Hair follicle dermal papilla cell (primary cell): Measurements from ENCODE around the genes GALR2 and UBALD2.

- CAGE, long polyA plus RNA = no peak
Measured at GRCh38 chr17:75909464-75910518, 5.1 kb upstream of the MRPL38 start.

GRCh38 chr17:75978399-75978889 lies 522 bp downstream of the ACOX1 start:
- CAGE, long polyA plus RNA = no peak

DNA sequence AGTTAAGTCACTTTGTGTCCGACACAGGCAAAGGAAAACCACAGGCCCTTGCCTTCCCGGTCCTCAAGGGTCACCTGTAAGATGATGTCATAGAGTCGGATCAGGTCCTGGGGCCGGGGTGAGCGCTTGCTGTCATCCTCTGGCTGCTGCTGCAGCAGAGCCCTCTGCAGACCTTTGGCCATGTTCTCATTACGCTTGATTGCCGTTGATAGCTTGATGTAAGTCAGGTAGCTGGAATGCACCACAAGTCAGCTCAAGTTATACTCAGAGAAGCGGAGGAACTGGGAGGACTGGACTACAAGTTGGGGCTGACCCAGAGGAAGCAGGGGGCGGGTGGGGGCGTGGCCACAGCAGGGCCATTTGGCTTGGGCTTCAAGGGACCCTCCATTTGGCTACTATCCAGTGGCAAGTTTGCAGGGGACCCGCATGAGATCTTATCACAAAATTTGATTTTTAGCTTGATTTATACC lies 18.9 kb upstream of the EVPL start:
- CAGE, long polyA plus RNA = no peak

- CAGE, long polyA plus RNA = no peak
Measured at GRCh38 chr17:76050385-76050972, 21.8 kb downstream of the SRP68 start.

DNA sequence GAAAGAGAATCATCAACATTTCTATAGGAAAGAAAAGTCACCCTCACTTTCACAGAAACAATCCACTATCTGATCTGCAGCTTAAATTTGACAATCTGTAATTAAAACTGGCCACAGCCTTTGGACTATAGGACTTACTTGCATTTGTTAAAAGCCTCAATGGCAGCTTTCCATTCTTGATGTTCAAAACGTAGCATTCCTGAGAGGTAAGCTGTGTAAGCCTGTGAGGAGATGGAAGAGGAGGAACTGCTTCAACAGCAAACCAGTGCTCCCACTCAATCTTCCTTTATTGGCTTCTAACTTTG lies 11.0 kb downstream of the SRP68 start:
- CAGE, long polyA plus RNA = no peak

- CAGE, long polyA plus RNA = no peak
Measured at GRCh38 chr17:76074434-76074933, at the start of gene GALR2. Gene GALR2 (plus strand): TSS chr17:76074781.

GRCh38 chr17:76191792-76192475 lies 48.4 kb downstream of the RNF157 start:
- CAGE, long polyA plus RNA = no peak

DNA sequence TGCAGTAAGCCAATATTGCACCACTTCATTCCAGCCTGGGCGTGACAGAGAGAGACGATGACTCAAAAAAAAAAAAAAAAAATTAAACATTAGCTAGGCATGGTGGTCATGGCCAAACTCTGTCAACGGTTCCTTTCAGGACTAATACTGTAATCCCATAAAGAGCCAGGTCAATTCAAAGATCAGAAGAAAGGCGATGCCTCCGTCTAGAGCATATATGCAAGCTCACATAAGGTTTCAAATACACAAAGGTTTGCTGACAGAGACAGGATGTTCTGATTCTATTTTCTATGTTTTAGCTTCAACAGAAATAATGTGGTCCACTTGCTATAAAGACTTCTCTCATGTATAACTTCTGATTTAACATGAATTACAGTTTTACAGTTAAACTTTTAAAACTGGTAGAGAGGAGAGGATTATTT lies 2.3 kb downstream of the RNF157 start:
- CAGE, long polyA plus RNA = no peak

- CAGE, long polyA plus RNA = no peak
Measured at GRCh38 chr17:76265029-76265794, at the start of gene UBALD2. Gene UBALD2 (plus strand): TSS chr17:76265348.

DNA sequence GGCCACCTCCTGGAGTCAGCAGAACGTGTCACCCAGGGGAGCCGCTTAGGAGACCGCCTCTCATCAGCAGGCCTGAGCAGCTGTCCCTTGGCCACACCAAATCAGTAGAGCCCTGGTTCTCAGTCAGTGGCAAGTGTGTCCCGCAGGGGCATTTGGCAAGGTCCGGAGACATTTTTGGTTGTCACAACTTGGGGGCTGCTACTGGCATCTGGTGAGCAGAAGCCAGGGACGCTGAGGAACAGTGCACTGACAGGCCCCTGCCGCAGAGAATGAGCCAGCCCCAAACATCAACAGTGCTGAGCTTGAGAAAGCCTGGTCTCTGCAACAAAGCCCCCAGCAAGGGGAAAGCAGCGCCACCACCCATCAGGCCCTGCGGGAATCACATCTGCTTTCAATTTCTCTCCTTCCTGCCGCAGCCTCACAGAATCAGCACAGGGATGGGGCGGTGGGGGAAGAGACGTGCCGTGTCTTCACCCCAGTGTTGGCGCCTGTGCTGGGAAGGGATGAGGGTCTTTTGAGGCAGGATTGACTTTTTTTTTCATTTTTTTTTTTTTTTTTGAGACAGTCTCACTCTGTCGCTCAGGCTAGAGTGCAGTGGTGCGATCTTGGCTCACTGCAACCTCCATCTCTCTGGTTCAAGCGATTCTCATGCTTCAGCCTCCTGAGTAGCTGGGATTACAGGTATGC lies 14.8 kb upstream of the PRPSAP1 start:
- CAGE, long polyA plus RNA = no peak

DNA sequence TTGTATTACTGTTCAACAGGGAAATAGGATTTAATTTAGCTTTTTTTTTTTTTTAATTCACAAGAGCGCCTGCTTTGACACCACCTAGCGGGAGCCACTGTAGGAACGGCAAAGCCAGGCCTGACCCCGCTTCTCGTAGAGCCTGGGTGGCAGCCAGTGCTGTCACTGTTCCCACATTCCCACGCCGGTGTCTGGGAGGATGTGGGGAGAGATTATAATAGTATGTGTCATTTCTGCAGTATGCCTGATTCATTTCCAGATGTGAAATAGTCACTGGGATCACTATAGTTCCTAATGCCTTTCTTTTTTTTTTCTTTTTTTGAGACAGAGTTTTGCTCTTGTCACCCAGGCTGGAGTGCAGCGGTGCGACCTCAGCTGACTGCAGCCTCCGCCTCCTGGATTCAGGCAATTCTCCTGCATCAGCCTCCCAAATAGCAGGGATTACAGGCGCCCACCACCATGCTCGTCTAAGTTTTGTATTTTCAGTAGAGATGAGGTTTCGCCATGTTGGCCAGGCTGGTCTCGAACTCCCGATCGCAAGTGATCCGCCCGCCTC lies 13.7 kb upstream of the SPHK1 start:
- CAGE, long polyA plus RNA = no peak

DNA sequence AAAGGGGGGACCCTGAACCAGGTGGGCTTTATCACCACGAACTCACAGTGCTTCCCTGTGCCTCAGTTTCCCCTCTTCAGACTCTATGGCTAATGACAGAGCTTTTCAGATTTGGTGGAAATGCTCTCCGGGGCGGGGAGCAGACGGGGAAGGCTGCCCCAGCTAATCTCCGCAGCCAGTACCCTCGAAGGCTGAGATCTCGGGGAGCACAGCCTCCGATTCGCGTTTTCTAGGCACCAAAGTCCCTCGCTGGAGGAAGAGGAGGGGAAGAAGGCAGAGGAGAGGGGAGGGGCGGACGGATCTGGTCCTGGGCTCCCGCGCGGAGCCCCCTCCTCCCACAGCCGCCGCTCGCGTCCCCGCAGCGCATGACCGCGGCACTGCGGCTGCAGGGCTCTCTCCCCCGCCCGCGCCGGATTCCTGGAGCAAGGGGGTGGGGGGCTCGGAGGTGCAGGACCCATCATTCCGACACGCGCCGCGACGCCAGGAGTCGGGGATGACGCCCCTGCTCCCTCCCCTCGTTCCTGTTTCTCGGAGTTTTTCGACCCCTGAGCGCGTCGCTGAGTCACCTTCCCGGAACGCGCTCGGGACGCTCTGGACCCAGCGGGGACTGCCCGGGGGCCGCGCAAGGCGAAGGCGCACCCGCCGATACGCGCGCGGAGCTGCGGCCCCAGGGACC lies 1.6 kb upstream of the SPHK1 start:
- CAGE, long polyA plus RNA = no peak

DNA sequence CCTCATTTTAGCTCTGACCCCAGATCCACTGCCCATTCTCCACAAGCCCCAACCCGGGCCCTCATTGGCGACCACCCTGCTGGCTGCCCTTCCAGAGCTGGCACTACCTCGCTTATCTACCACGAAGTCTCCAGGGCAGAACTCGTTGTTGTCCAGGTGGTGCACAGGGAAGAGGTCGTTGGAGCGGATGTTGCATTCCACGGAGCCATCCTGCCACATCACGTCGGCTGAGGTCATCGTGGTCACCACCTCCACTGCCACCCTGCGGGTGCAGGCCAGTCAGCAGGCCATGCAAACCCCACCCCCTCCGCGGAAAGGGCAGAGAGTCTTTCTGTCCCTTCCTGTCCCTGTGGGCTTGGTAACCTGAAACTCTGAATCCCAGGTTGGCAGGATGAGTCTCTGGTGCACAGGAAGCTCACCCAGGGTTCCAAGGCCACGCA lies 14.3 kb downstream of the SPHK1 start:
- CAGE, long polyA plus RNA = no peak

- CAGE, long polyA plus RNA = no peak
Measured at GRCh38 chr17:76425705-76426213, 27.2 kb downstream of the UBE2O start.

- CAGE, long polyA plus RNA = no peak
Measured at GRCh38 chr17:76479501-76480105, 12.2 kb downstream of the AANAT start.

- CAGE, long polyA plus RNA = no peak
Measured at GRCh38 chr17:76492911-76493625, 8.2 kb downstream of the RHBDF2 start.

GRCh38 chr17:76498777-76499873 lies 2.1 kb downstream of the RHBDF2 start:
- CAGE, long polyA plus RNA = no peak

- CAGE, long polyA plus RNA = no peak
Measured at GRCh38 chr17:76531268-76531724, 6.2 kb downstream of the CYGB start.

DNA sequence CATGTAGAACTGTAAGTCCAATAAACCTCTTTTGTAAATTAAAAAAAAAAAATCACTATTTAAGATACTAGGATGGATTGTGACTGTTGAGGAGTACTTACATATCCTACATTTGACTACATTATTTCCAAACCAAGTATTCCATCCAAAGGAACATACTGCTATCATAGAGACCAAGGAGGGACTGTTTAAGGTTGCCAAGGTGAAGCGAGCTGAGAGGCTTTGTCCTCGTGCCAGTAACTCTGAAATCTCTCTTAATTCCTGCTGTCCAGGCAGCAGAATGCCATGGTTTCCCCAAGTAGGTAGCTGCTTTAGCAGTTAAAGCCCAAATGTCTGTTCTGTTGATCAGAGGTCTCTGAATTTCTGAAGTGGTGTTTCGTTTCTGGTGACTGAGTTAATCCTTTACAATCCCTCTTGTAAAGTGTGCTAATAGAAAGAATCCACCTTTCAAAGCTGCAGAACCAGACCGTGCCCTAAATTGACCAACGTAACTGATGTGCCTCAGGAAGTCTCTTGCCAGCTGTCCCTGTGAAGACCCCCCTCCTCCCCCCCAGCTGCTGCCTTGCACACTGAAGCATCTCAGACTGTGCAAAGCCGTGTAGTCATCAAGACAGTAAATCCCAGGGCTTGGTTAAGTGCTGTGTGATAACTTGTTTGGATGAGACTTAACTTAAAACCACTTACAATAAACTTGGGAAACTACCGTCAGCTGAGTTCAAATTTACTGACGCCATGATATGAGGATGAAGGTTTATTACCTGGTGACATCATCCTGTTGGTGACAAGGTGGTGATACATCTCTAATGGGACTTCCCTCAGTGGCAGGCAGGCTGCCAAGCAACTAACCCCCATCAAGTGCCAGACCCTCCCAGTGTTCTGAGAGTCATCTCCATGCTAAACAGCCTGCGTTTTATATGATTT lies 20.8 kb downstream of the ST6GALNAC2 start:
- CAGE, long polyA plus RNA = no peak

GRCh38 chr17:76578228-76578852 lies 7.3 kb downstream of the ST6GALNAC2 start:
- CAGE, long polyA plus RNA = no peak